AG08470 (cell line): ENCODE measurements around the genes ARGFX, SEMA5B and PDIA5.

GRCh38 chr3:120598175-120599742, 2.6 kb downstream of the NDUFB4 start:
- RRBS, result no CpG with 5 or more reads among the region's 11 CpGs

DNA sequence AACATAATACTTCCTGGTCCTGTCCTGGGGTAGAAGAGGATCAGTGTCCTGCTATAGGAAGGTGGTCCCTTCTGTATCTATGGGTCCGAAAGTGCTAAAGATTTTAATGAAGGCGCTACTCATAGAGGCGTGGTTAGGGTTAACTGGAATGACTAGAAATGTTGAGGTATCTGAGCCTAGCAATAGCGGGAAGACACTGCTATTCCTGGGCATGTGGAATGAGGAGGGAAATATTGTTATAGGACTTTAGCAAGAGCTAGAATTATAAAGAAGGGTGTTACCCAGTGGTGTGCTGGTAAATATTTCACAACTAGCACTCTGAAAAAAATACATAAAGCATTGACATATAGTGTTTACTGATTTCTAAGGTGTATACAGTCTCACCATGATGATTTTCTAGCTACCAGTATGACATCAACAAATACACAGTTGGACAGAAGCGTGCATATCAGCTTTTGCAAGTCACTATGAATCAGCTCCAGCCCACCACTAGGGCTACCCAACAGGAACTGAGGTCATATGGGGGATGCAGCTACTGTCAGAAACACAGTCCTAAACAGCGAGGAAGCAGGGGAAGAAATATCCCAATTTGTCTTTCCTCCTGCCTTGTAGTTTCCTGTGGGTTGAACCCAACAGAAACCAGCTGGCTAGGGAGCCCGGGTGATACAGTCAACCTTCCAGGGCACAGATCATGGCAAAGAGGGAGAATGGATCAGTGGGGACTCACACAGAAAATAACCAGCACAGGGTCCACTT, 39.7 kb downstream of the HGD start:
- RRBS, result no CpG with 5 or more reads among the region's 7 CpGs

DNA sequence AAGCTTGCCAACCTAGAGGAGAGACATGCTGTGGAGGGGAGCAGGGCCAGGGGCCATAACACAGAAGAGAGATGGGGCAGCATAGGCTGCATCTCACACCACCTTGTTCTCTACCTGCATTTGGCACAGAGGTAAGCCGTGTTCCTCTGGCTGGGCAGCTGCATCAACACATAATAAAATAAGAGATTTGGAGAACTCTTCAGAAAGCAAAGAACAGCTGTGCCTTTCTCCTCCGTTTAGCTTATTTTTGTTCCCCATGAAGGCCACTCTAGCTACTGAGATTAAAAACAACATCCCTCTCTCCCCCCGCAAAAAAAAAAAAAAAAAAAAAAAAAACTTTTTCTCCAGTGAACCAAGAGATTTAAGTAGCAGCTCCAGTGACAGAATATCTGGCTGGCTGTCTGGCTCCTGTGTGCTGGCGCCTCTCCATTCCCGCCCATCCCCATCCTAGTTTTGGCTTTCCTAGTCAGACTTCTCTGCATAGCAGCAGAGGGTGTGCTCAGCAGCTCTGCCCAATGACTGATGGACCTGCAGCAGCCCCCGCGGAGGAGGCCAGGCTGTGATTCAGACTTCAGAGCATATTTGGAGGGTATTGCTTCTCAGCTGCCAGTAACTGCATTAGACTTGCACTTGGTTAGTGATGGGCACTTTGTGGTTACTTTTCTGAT, 52.1 kb upstream of the STXBP5L start:
- RRBS, result no CpG with 5 or more reads among the region's 7 CpGs

- RRBS, result no CpG with 5 or more reads among the region's 5 CpGs
Measured at GRCh38 chr3:120909169-120909475, 1.1 kb downstream of the STXBP5L start.

GRCh38 chr3:121567683-121568139, at the start of gene ARGFX:
Gene ARGFX, plus strand, starts transcription at chr3:121567949.
- RRBS, result no CpG with 5 or more reads among the region's 4 CpGs

- RRBS, result no CpG with 5 or more reads among the region's 3 CpGs
Measured at GRCh38 chr3:121658057-121658529, 2.6 kb downstream of the HCLS1 start.

DNA sequence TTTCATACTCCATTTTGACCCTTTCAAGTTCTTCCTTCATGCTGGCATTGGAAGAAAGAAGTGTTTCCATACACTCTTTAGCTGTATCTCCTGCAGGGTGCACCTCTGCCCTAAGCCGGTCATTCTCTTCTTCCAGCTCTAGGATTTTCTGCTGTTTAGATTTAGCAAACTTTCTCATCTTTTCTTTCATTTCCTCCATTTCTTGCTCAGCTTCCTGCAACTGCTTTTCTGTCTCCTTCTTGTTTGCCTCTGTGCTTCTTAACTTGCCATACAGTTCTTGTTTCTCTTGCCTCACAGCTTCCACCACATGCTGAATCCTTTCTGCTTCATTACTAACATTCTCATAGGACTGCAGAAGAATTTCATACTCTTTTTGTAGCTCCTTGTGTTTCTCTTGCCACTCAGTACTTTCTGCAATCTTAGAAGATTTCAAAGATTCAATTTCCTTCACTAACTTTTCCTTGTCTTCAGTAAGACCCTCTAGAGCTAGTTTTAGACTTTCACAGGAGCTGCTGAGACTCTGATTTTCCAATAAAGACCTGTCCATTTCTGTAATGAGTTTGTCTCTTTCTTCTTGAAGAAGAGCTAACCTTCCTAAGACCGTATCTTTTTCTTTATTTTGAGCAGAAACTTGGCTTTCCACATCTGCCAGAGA, 34.7 kb upstream of the HCLS1 start:
- RRBS, result no CpG with 5 or more reads among the region's 2 CpGs

DNA sequence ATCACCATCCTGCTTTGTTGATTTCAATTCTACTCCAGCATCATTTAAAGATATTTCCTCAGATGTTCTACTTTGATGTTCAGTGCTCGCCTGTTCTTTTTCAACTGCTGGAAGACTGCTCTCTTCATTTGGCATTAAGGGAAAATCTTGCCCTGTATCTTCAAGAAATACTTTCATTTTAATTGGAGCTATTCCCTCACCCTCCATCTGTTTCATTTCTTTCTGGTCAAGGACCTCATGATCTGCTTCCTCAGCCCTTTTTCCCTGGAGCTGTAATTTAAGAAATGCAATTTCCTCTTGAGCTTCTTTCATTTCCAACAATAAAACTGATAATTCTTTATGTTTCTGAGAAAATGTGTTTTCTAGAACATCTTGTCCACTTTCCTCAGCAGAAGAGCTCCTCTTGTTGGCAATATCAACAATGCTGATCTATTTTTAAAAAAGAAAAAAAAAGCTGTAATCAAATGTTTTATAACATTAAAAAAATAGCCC, 37.8 kb upstream of the HCLS1 start:
- RRBS, result no CpG with 5 or more reads among the region's 1 CpG

- RRBS, result no CpG with 5 or more reads among the region's 14 CpGs
Measured at GRCh38 chr3:121995016-121995953, 26.8 kb downstream of the ILDR1 start.

- RRBS, result no CpG with 5 or more reads among the region's 11 CpGs
Measured at GRCh38 chr3:122077974-122078988, 23.1 kb downstream of the CD86 start.

GRCh38 chr3:122533808-122534747, 19.3 kb upstream of the KPNA1 start:
- RRBS, result no CpG with 5 or more reads among the region's 8 CpGs

DNA sequence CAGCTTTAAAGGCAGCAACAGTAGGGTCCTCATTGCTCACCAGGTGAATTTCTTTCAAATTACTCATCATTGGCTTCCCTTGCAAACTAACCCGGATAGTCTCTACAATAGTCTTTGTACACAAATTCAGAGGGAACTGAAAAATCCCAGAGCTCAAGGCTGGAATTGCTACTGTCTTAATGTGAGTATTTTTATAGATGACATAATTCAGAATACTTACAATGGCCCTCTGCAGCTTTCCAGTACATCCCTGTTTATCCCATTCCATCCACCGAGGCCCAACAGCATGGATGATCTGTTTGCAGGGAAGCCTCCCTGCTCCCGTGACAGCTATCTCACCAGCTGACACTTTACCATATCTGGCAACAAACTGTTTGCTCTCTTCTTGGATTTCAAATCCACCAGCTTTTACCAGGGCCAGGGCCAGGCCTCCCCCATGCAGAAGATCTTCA, 8.7 kb downstream of the PARP9 start:
- RRBS, result no CpG with 5 or more reads among the region's 3 CpGs

GRCh38 chr3:122660604-122661288, 19.9 kb upstream of the PARP14 start:
- RRBS, result no CpG with 5 or more reads among the region's 24 CpGs

DNA sequence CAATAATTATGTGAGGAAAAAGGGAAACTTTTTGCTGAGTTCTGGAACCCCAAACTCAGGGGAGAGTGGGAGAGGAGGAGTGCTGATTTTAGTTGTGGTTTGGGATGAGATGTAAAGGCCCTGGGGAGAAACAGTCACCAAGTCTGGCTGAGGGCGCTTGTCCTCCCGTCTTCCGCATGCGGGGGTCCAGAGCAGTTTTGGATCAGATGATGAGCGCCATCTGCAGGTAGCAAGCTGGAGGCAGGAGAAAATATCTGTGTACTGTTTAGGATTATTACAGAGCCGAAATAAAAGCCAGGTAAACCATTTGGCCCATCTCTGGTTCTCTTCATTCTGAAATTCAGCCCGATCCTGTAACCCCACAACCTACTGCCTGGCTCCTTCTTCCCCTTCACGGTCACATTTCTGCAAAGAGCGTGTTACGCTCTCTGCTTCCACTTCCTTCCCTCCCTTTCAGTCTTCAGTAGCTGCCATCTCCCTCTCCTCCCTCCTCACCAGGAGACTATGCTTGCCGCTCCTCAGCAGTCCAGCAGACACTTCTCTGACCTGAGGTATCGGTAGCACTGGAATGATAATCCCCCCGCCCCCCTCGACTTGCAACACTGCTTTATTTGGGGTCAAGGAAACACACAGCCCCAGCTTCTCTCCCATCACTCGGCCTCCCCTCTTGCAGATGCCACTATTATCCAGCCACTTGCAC, 1.4 kb upstream of the PARP14 start:
- RRBS, result no CpG with 5 or more reads among the region's 15 CpGs

DNA sequence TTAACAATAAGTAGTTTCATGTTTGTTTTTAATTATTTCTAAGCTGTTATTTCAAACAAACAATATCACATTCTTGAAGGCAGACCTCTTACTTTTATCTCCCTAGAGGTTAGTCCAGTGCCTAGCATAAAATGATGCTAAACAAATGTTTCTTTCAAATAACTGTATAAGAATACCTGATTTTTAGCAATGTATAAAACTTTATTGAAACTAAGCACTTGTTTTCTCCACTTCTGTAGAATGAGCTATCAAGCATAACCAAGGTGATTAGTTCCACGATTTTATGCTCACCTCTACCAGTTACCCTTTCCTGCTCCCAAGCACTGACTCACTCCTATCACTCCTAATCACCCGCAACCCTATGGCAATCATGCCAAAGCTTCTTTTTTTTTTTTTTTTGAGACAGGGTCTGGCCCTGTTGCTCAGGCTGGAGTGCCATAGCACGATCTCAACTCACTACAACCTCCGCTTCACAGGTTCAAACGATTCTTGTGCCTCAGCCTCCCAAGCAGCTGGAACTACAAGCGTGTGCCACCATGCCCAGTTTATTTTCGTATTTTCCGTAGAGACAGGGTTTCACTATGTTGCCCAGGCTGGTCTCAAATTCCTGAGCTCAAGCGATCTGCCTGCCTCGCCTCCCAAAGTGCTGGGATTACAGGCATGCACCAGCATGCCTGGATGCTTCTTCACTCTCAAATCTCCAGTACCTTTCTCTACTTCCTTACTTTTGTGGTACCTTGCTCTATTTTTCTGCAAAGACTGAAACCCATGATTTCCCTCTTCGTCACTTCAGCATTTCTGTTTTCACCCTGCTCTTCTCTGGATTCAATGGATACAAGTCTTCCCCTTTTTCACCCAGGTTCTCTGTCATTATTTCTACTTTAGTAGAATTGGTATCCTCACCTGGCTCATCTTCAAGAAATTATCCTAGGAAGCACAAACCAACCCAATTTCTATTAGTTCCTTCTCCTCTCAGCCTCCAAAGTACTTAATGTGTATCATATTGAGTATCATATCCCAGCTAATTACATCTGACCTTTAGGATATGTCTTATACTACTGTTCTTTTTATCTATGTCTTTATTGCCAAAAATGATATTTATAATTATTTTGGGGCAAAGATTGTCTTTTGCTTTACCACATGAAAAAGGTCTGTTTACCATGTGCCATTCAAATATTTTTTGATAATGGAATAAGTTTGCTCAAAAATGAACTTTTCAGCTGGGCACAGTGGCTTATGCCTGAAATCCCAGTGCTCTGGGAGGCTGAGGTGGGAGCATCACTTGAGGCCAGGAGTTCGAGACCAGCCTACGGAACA, 3.7 kb downstream of the HSPBAP1 start:
- RRBS, result no CpG with 5 or more reads among the region's 13 CpGs

GRCh38 chr3:123027396-123028360, at the start of gene SEMA5B:
Gene SEMA5B, minus strand, starts transcription at chr3:123027763.
- RRBS, result 2% methylated on average over 35 of the region's 93 CpGs

- RRBS, result 1% methylated on average over 46 of the region's 91 CpGs
Measured at GRCh38 chr3:123066630-123067971, at the start of gene PDIA5. Gene PDIA5, plus strand, starts transcription at chr3:123067025.

DNA sequence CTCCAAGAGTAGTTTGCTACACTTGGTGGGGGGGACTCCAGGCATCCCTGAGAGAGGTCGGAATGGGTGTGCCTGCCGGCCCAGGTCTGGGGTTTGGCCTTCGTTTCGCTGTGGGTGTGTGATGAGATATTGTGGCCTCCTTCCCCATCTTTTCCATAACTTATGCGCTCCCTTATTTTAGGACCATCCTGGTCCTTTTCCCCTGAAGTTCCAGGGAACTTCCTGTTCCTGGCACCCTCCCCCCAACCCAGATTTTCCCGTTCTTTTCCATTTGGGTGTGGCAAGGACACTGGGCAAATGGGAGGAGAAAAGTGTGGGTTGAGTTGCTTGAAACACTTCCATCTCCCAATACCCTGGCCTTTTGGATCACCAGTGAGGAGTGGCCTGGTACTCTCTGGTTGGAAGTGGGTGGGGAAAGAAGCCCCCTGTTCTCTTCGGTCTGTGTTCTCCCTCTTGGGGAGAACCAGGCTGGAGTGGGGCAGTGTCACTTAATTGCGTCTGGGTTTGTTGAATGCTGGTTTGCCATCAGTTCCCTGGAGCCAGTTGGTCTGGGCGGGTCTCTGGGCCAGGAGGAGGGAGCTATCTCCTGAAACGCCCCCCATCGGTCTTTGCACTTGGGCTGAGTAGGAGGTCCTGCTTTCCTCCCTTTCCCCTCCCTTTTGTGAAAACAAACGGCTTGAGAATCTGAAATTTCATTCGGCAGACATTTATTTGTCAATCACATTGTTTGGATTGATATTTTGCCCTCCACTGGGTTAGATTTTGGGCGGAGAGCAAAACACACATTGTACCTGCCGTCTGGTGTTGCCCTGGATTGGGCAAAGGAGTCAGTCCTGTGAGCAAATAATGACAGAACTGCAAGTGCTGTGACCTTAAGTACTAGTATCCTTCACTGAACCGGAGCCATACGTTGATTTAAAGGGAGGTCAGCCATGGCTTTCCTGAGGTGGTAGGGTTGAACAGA, 1.4 kb downstream of the PDIA5 start:
- RRBS, result no CpG with 5 or more reads among the region's 17 CpGs

DNA sequence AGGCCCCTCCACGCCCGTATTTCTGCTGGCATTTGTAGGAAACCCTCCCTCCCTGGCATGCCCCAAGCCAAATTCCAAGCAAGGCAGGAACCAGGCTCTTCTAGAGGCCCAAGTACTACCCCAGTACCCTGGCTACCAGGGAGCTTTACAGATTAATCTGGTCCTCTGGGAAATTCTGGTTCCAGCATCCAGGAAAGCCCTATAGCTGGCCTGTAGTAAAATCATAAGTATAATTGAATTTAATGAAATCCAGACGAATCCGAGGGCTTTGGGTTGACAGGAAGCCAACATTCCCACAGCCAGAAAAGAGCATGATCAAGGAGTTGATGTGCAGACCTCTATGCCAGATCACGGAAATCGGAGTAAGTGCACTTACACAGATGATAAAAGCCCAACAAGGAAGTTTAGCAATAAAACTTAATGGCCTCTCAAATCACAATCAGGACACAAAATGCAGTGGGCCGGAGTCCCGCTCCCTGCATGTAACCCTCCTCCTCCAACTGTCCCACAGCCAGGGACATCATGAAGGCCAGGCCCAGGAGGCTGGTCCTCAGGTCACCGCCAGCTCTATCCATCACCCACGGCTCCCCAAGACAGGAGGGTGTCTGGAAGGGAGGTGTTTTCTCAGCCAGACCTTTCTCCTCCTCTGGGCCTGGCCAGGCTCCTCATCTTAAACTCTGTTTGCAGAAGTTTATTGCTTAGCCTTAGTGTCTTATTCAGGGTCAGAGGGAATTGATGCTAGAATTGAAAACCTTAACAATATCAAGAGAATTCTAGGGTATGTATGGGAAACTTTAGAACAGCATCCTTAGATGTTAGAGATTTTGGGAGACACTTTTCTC, 62.8 kb upstream of the SEC22A start:
- RRBS, result no CpG with 5 or more reads among the region's 10 CpGs

- RRBS, result no CpG with 5 or more reads among the region's 7 CpGs
Measured at GRCh38 chr3:123155615-123156217, 46.0 kb upstream of the SEC22A start.